Esophagus muscularis mucosa (tissue), 4 donors: ENCODE data around the genes ZDHHC12, SPOUT1 and PTPA.

DNA sequence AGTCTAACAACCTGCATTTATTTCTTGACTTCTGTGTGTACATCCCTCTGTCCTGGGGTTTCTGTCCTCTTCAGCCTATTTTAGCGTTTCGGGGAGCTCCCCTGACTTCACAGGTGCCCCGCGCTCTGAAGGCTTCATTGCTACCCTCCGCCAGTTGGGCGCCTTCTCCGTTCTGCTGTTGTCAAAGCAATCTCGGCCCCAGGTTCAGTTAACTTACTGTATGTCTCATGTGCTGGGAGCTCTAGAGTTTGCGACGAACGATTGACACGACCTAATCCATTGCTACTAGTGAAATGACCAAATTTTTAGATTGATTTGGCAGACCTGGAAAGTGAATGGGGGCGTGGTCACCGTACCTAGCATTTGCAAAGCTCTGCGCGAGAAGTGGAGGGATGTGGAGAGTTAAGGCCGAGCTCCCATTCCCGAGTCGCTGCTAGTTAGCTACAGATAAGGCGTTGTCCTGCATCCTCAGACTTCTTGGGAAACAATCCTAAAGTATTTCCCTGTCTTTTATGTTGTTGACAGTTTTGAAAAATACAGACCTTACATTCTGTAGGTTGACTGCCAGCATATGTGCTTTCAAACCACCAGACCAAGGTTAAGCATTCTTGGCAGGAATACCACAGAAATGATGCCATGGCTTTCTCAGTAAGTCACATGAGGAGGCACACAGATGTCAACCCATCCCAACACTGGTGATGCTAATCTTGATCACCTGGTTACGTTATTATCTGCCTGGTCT, 654 bp downstream of the GLE1 start:
- PRO-cap, result no peak
- RAMPAGE, long total RNA, 4 experiments, result no peak in any of the 4 experiments

DNA sequence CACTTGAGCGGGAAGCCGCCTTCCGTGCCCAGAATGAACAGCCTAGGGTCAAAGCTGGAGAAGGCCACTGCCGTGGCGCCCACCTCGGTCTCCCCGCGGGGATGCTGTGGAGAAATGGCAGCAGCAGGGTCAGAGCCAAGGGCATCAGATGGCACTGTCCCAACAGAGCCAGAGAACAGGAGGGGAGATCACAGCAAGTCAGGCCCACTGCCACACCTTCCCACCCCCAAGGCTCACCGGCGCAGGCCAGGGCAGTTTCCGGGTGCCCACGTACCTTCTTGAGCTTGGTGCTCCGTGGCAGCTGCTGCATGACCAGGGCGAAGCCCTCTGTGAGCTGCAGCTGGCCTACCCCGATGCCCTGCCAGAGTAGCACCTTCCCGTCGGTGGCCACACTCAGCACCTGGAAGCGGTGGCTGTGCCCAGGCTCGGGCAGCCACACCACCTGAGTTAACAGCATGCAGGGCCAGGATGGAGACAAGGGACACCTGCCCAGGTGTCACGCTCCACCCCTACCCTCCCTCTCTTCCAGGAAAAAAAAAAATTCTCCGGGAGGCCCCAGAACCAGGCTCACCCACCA, 21.7 kb downstream of the DYNC2I2 start:
- PRO-cap, result no peak
- RAMPAGE, long total RNA, 4 experiments, result start-site peak on the minus strand in 1 of 4 experiments, centred at position 361 of the sequence, 7 reads per replicate

DNA sequence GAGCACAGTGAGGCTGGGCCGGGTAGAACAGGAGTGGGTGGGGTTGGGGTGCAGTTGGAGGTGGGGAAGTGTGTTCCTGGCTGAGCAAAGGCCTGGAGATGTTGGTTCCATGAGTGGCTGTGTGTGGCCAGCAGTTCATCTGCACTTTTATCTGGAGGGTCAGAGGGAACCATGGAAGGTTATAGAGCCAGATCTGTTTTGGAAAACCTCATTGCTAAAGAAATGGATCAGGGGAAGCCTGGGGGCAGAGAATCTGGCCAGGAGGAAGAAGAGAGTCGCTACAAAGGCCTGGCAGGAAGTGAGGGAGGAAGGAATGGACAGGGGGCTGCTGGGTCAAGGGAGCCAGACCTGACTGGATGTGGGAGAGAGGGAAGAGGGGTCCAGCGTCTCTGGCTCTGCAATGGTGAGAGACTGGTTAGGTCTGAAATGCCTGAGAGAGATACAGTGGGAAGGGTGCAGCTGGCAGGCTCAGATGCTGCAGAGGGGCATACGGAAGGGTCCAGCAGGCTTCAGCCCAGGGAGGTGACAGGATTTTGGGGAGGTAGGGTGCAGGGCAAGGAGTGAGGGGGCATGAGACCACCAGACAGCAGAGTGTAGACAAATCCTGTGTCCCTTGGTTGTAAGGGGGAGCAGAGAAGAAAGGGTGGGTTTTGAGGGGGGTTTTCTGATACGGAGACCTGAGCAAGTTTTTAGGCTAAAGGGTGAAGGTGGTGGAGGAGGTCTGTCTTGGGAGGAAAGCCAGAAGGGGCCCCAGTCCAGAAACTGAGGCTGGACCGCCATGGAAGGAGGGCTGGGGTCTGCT, 1.1 kb downstream of the ZDHHC12 start:
- PRO-cap, result no peak
- RAMPAGE, long total RNA, 4 experiments, result no peak in any of the 4 experiments

- PRO-cap, result bidirectional peak, plus-strand start at chr9:128724445, minus-strand start at chr9:128724122
- RAMPAGE, long total RNA, 4 experiments, result start-site peak on the plus strand in 3 of 4 experiments, at chr9:128724439-128724464 at its widest, 5 to 33 reads per replicate; start-site peak on the minus strand in 2 of 4 experiments, at chr9:128724103-128724129 at its widest, 48 to 286 reads per replicate
Observed at GRCh38 chr9:128723391-128724706, at the start of gene ZDHHC12. ZDHHC12 (minus strand) TSS chr9:128724127.

GRCh38 chr9:128765450-128766015, 6.2 kb downstream of the ZER1 start:
- PRO-cap, result no peak
- RAMPAGE, long total RNA, 4 experiments, result no peak in any of the 4 experiments

GRCh38 chr9:128824058-128824643, 5.4 kb downstream of the SPOUT1 start:
- PRO-cap, result no peak
- RAMPAGE, long total RNA, 4 experiments, result no peak in any of the 4 experiments

GRCh38 chr9:128829673-128830479, at the start of gene SPOUT1:
SPOUT1 (minus strand) TSS chr9:128829794.
- PRO-cap, result bidirectional peak, plus-strand start at chr9:128829929, minus-strand start at chr9:128829787
- RAMPAGE, long total RNA, 4 experiments, result start-site peak on the minus strand in 2 of 4 experiments, at chr9:128829785-128829795 at its widest, 83 to 125 reads per replicate

GRCh38 chr9:128940518-128940998, 6.8 kb downstream of the DOLK start:
- PRO-cap, result unidirectional peak, plus-strand start at chr9:128940901
- RAMPAGE, long total RNA, 4 experiments, result no peak in any of the 4 experiments

- PRO-cap, result no peak
- RAMPAGE, long total RNA, 4 experiments, result no peak in any of the 4 experiments
Observed at GRCh38 chr9:129107612-129108350, 2.8 kb downstream of the CRAT start.

GRCh38 chr9:129110832-129111798, at the start of gene PTPA:
PTPA (plus strand) TSS chr9:129111415.
- PRO-cap, result bidirectional peak, plus-strand start at chr9:129110950, minus-strand start at chr9:129110676; bidirectional peak, plus-strand start at chr9:129111336, minus-strand start at chr9:129111310
- RAMPAGE, long total RNA, 4 experiments, result start-site peak on the plus strand in 3 of 4 experiments, at chr9:129111324-129111598 at its widest, 24 to 583 reads per replicate

DNA sequence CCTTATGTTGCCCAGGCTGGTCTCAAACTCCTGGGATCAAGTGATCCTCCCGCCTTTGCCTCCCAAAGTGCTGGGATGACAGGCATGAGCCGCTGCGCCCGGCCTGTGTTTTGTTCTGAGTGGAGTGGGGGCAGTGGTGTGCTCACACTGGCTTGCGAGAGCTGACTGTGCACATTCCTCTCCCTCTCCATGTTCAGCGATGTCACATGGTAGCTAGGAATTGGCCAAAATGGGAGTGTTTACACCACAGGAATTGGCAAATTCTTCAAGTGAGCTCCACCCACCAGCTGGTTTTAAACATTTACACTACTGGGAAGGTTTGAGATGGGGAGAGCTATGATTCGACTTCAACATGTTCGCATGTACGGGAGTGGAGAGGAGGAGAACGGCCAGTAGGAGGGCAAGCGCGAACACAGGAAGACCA, 16.8 kb downstream of the IER5L start:
- PRO-cap, result no peak
- RAMPAGE, long total RNA, 4 experiments, result no peak in any of the 4 experiments

DNA sequence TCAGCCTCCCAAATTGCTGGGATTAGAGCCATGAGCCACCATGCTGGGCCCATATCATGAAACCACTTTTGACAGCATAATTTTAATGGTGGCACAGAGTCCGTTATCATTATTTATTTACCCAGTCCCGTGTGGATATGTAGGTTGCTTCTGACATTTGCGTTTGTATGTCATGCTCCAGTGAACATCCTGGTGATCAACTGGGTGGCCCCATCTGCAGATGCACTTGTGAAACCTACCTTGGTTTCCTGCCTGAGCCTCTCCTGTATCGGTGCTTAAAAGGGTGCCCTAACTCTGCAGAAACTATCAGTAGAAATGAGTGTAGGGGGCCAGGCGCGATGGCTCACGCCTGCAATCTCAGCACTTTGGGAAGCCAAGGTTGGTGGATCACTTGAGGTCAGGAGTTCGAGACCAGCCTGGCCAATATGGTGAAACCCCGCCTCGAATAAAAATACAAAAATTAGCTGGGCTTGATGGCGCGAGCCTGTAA, 92.1 kb upstream of the IER5L start:
- PRO-cap, result no peak
- RAMPAGE, long total RNA, 4 experiments, result no peak in any of the 4 experiments

DNA sequence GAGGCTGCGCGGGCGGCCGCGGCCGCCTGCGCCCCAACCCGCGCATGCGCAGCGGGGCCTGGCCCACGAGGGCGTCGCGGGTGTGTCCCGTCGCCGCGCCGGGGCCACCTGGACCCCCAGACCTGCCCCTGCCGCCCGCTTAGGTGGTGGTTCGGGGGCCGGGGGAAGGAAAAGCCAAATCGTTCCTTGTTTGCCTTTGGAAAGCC, 207.1 kb downstream of the C9orf50 start:
- PRO-cap, result bidirectional peak, plus-strand start at position 51 of the sequence, minus-strand start outside the sequence
- RAMPAGE, long total RNA, 4 experiments, result start-site peak on the plus strand in 1 of 4 experiments, centred at position 67 of the sequence, 9 reads per replicate

GRCh38 chr9:129483980-129484406, 136.9 kb downstream of the C9orf50 start:
- PRO-cap, result unidirectional peak, minus-strand start at chr9:129484243
- RAMPAGE, long total RNA, 4 experiments, result no peak in any of the 4 experiments

DNA sequence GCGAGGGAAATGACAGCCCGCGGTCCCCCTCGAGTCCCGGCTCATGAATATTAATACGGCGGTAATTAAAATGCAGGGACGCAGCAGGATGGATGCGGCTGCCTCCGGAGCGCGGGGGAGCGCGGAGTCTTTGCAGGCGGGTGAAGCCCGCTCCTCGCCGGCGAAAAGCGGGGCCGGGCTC, 132.7 kb downstream of the C9orf50 start:
- PRO-cap, result bidirectional peak, plus-strand start at position 133 of the sequence, minus-strand start at position 45 of the sequence
- RAMPAGE, long total RNA, 4 experiments, result no peak in any of the 4 experiments

GRCh38 chr9:129495106-129496057, 125.5 kb downstream of the C9orf50 start:
- PRO-cap, result bidirectional peak, plus-strand start at chr9:129495494, minus-strand start at chr9:129495450; bidirectional peak, plus-strand start at chr9:129495804, minus-strand start at chr9:129495678; bidirectional peak, plus-strand start at chr9:129496122, minus-strand start at chr9:129496020
- RAMPAGE, long total RNA, 4 experiments, result no peak in any of the 4 experiments

DNA sequence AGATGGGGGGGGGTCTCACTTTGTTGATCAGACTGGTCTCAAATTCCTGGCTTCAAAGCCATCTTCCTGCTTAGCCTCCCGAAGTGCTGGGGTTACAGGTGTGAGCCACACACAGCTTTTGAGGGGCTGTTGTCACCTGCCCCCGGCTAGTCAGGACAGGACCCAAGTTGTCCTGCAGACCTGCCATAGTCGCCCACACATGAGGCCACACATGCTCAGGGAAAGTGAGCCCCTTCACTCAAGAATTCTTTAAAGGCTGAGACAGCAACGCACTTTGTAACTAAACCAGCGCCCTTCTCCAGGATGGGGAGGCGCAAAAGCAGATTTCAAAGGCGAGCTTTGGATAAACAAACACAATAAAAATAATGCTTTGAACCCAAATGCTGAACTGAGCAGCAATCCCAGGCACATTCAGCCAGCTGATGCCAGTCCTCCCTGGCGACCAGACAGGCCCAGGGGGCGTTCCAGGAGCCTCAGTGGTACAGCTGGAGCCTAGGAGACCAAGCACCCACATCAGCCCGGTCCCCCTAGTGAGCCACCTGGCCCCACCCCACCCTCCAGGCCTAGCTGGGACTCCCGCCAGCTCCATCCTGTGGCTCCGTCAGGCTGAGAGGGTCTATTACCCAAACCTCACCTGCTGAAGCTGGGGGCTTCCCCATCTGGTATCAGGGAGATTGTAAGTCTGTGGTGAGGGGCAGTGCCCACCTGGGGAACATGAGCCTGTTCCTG, 17.0 kb downstream of the C9orf50 start:
- PRO-cap, result no peak
- RAMPAGE, long total RNA, 4 experiments, result no peak in any of the 4 experiments

DNA sequence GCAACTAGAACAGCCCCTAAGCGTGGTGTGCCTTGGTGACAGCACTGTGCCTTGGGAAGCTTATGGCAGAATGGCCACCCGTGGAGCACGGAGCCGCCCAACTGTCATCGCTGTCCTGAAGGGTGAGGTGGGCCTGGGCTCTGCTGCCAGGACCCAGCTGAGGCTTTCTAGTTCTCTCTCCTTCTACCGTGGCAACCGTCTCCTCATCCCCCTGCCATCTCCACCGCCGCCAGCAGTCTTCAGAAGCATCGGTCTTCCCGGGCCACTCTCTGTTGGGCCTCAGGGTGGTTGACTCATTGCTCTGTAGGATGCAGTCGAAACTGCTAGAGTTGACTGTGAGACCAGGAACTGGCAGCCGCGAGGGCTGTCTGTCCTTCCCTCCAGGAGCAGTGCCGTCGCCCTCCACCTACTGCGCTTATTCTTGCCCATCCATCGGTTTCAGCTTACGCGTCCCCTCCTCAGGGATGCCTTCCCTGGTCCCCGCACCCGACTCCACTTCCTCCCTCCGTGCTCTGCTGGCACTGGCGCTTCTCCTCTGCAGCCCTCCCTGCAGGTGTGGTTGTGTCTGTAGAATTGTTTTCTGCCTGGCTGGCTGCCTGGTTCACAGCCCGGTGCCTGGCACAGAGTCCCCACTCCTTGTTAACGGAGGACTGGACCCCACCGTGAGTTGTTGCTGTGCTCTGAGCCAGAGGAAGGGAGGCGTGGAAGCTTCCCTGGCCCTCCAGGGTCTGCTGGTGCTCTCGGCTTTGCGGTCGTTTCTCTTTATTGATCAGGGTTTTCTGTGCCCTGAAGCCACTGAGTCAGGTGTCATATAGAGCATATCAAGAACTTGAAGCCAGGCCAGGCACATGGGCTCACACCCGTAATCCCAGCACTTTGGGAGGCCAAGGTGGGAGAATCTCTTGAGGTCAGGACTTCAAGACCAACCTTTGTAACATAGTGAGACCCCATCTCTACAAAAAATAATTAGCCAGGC, 5.7 kb downstream of the NTMT1 start:
- PRO-cap, result no peak
- RAMPAGE, long total RNA, 4 experiments, result no peak in any of the 4 experiments

DNA sequence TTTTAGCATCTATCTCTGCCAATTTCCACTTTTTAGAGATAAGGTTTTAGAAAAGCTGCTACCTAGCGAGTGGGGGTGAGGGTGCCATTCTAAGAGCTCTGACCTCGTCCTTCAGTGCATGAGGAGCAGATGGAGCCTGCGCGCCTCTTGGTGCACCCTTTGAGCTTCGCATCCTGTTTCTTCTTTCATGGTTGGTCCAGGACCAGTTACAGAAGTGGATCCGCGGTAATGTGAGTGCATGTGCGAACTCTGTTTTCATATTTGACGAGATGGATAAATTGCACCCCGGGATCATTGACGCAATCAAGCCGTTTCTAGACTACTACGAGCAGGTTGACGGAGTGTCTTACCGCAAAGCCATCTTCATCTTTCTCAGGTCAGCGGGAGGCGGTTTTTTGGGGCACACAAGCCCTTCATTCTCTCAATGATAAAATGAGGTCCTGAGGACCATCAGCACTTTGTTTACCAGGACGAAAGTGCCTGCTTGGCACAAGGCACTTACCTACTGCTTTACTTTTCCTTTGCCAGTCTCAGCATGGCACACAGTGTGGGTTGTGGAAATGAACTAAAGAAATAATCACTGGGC, 4.1 kb downstream of the TOR1B start:
- PRO-cap, result no peak
- RAMPAGE, long total RNA, 4 experiments, result no peak in any of the 4 experiments

GRCh38 chr9:129812776-129813506, 10.0 kb downstream of the TOR1B start:
- PRO-cap, result no peak
- RAMPAGE, long total RNA, 4 experiments, result no peak in any of the 4 experiments